ENCODE data around the genes ZNHIT6 and GBP1.

DNA sequence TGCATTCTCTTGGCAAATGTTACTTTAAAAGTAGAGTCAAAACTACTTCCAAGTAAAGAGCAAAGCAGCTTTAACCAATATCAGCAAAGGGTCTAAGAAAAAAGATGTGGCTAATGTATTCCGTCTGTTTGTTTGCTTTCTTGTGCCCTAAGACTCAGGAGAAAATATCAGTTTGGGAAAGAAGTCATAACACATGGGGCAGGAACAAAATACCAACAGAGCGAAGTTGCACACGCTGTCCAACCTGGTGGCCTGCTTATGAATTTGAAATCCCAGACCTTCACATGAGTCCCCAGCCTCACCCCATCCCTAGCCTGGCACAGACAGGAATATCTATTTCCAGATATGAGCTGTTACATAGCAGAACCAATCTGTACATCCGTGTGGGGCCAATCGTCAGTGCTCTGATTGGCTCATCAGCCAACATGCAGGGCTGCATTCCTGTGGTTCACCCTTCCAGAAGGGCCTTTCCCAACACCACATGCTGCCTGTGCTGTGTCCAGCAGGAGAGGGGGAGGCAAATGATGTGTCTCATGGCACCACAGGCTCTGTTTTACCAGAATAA, 31.2 kb downstream of the CCN1 start:
- PRO-cap = no peak

DNA sequence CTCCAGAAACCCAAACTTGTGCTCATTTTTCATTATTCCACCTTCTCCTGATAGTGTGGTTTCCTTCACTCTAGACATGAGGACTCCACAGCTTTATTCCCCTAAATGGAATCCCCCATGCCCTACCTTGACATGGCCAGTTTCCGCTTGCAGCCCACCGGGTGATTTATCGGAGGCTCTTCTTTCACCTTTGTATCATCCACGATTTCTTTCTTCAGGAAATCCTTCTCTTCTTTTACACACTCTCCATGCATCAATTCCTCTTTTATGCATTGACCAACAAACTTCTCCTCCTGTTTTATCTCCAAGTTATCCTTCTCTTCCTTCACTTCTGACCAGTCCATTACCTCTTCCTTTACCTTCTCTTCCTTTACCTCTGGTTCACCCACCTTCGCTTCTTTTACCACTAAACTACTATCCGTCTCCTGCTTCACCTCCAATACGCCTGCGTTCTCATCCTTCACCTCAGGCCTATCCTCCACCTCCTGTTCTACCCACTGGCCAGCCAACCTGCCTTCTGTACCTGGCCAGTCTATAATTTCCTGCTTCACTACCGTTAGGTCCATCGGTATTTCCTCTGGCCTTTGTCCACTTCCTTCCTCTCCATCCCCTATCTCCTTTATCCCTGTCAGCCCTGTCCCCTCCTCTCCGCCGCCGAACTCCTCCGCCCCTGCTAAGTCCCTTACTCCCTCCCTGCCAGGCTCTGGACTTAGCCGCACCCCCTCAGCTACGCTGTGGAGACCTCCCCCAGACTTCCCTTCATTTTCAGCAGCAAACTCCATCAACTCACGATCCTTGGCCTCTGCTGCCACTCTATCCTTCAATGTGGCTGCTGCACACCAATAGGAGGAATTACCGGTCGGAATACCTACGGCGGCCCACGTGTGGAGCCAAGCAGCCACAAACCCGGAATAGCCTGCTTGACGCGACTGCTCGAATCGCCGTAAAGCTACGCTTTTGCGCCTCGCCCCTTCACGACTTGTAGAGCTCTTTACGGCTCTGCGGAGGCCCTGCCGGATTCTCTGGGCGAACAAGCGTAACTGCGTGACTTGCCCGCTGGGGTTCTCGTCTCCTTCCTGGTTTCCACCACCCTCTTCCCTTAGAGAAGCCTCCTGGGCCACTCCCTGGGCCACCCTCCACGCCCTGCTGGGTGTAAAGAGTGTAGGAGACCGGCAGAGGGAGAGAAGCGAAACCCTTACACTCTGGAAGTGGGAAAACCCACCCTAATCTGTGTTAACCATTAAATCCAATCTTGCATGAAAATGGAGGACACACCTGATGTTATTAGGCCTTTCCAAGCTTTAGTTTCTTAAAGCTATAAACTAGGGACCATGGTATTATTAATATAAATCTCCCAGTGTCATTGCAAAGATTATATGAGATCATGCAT, at the start of gene ZNHIT6:
TSS of gene ZNHIT6 (minus strand) at position 931 of the 1,390 bp plus-strand sequence.
- PRO-cap = bidirectional peak, plus-strand start at position 1,048 of the sequence, minus-strand start at position 913 of the sequence

DNA sequence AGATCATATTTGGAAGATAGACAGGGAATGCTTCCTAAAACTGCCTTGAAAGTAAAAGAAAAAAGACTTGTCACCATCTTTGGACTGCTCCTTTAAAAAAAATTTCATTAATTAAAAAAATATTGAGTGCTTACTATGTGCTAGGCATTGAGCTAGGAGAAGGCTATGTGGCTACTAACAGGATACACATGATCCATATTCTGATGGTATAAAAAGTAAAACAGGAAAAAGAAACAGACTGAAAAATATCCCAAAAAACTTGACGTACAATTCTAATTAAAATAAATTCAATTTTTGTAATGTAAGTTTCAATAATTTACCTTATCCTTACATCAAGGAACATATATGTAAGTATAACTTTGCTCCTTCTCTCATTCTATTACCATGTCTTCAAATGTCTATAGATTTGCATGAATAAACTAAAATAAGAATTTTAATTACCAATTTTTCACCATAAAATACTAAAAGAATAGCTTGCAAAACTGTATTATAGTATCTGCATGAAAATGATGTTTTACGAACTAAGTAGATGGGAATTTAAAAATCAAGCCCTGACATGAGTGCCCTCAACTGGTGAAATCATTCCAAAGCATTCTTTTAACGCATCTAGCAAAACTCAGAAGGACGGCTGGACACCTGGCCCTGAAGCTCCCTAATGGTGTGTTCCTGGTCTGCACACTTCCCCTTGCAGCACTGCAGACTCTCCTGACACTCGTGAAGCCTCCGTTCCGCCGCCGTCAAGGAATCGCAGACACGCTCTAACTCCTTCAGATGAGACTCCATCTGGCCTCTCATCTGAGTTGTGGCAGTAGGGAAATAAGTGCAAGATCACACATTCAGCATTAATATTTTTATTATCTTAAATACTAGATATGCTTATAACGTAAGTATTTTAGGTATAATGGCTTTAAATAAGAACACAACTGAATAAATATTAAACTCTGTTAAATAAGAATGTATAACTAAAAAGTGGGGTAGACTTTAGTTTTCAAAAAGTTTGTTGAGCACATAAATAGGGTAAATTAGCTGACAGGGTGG, 40.0 kb downstream of the ODF2L start:
- PRO-cap = no peak

GRCh38 chr1:86429727-86430318, 5.9 kb downstream of the CLCA2 start:
- PRO-cap = no peak

GRCh38 chr1:86502076-86502611, 33.4 kb downstream of the CLCA1 start:
- PRO-cap = no peak

DNA sequence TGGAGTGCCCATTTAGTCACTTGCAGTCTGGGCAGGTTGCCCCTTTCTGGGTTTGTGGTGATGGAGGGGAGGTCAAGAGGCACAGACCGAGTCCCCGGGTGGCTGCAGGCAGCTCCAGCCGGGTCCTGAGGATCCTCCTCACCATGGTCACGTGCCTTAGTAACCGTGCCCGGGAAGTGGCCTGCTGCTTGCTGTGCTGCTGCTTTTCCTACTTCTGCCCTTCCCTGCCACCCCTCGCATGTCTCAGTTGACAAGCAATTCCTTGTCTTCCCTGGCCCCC, 34.8 kb downstream of the CLCA1 start:
- PRO-cap = no peak

DNA sequence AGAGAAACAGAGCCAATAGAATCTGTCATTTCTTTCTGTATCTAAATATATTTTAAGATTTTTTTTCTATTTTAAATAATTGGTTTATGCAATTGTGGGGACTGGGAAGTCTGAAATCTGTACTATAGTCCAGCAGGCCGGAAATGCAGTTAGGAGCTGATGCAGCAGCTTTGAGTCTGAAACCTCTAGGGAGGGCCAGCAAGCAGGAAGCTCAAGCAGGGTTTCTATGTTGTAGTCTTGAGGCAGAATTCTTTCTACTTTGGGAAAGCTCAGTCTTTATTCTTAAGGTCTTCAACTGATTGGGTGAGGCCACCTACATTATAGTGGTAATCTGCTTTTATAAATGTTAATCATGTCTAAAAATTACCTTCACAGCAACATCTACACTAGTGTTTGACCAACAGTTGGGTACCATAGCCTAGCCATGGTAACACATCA, 60.9 kb downstream of the SELENOF start:
- PRO-cap = no peak

DNA sequence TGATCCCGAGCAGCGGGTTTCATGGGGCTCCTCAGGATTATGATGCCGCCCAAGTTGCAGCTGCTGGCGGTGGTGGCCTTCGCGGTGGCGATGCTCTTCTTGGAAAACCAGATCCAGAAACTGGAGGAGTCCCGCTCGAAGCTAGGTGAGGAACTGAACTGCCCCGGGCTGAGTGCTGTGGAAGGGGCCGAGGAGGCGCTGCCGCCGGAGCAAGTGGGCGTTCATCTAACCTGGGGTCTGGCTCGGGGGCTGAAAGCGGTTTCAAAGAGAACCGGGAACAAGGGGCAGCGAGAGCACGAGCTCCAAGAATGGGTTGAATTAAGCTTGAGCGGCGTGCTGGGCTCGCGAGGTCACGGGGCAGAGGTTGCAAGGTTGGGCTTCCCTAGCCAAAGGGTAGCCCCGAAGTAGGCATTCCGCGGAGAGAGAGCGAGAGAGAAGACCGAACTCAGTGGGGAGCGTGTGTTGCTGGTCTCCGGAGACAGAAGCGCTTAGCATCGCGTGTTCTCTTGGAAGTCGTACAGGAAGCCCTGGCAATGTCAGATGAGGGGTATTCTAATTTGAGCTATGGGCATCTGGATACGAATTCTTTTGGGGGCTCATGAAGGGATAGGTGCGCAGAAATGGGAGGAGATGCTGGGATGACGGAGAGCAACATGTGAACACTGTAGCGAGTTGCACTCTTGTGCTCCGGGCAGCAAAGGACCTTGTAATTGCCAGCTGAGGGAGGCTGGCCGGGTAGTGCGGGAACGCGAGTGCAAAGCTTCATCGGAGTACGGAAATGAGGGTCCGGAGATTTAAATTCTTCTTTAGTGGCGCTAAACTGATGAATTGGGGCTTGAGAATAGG, 804 bp downstream of the HS2ST1 start:
- PRO-cap = bidirectional peak, plus-strand start at position 269 of the sequence, minus-strand start at position 155 of the sequence; bidirectional peak, plus-strand start at position 411 of the sequence, minus-strand start at position 310 of the sequence

DNA sequence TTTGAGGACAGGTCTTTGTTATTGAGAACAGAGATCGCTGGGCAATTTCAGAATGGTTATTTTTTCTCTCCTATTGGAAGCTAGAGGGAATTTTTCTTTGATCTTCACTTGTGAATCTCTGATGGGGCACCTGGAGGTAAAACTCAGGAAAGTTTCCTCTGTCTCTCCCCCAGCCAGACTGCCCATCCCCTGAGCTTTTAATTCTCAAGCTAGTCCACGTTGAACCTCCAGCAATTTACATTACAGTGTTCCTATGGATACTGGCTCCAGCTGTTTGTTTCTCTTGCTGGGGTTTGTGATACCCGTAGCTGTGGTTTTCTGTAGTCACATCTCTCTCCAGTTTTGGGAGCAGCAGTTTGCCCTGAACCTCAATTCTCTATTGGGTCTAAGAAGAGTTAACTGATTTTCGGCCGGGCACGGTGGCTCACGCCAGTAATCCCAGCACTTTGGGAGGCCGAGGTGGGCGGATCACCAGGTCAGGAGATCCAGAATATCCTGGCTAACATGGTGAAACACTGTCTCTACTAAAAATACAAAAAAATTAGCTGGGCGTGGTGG, 19.9 kb downstream of the HS2ST1 start:
- PRO-cap = no peak

GRCh38 chr1:87044700-87045267, 130.3 kb downstream of the HS2ST1 start:
- PRO-cap = no peak

GRCh38 chr1:87329794-87330402, 1.2 kb downstream of the LMO4 start:
- PRO-cap = unidirectional peak, minus-strand start at chr1:87329953

GRCh38 chr1:87344849-87345750, 16.4 kb downstream of the LMO4 start:
- PRO-cap = no peak

DNA sequence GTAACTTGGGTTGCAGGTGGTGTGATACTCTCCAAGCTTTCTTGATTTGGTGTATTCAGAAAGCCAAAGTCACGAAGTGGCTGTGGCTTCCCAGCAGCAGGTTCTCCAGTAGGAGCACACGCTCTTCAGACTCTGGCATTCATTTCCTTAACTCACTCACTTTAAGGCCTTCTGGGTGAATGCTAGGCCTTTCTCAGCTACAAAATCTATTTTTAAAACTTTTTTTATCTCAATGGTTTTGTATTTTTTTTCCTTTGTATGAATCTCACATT, 22.9 kb upstream of the PKN2 start:
- PRO-cap = no peak

GRCh38 chr1:88833630-88834349, 57.6 kb downstream of the GTF2B start:
- PRO-cap = no peak

- PRO-cap = no peak
Measured at GRCh38 chr1:88958114-88958810, 34.2 kb downstream of the KYAT3 start.

DNA sequence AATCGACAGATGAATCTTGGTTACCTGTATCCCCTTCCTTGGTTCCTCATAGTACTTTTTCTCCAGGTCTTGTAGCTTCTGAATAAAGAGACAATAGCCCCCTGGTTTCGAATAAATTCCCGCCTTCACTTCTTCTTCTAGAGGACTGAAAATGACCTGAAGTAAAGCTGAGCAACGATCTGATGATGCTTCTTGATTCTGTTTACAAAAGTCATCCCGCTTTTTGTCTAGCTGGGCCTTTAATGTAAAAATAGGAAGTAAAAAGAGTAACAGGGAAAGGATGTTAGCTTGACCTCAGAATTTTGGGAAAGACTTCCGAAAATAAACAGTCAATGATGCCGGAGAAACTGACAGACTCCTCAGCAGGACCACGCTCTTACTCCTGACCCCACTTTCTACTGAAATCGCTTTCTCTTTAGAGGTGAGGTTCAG, 11.8 kb downstream of the GBP3 start:
- PRO-cap = no peak

DNA sequence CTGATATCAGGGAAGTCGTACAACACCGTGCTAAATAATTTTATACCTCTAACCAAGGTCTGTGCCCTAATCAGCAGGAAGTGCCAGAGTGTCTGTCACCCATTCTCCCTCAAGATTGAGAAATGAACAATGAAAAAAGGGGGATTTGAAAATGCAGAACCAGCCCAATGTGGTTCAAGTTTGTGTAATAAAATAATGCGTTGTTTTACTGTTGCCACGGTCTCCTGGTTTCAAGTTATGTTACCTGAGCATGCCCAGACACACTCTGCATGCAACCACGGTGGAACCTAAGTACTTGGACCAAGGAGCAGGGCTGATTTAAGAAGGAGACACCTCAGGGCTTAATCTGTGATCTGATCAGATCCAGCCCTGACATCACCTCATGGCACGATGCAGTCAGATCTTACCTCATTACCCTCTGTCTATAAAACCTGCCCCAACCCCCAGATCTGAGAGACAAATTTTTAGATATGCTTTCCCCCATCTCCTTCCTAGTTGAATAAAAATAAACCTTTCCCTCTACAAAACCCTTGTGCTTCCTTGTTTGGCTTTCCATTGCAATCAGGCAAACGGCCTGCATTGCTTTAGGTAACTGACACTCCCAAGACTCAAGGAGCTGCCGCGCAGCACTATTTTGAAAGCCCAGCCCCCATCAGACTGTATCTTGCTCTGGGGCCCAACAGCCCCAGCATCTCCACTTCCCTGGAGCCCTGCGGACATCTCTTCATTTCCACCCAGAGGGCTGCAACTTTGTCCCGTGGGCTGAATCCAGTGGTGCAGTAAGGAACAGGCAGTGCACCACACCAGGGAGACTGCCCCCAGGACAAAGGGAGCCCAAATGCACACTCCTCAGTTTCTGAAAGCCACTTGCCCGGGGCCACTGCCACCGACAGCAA, 14.9 kb downstream of the GBP1 start:
- PRO-cap = no peak

- PRO-cap = no peak
Measured at GRCh38 chr1:89064728-89065648, at the start of gene GBP1. Gene GBP1, minus strand, starts transcription at chr1:89065208.

GRCh38 chr1:89112438-89113272, 13.3 kb downstream of the GBP2 start:
- PRO-cap = no peak

- PRO-cap = no peak
Measured at GRCh38 chr1:89311793-89312238, 39.2 kb upstream of the GBP5 start.

Measured in neuron (in vitro differentiated cells).